SUDHL5 (cell line): ENCODE data around the gene SELENOP.

DNA sequence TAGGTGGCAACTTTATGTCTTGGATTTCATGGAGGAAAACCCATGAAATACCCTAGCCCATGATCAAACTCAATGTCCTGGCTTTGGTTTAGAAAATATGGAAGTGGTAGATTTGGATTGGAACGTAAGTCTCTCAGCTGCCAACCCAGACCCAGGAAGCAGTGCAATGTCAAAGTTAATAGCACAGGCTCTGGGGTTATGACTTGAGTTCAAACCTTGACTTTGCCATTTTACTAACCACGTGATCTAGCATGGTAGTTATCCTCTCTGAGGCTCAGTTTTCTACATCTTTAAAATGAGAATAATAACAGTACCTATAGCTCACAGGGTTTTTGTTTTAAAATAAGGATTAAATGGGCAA, 13.8 kb downstream of the FYB1 start:
- PRO-cap, result no peak

DNA sequence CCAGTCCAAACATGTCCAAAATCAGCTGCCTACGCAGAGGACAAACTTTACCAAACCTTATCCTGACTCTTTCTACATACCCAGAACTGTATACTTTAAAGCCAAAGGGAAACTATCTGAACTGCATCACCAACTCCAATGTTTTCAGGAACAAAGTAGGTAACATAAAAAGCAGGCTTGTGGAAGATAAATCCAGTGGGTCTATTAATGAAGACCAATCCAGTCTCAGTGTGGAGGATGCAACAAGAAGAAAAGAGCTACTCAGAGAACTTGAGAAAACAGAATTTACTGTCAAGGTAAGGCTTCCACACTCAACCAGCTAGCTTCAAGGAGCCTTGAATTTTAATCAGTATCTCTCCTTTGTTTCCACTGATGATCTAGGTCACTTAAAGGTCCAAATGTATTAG, 36.2 kb upstream of the FYB1 start:
- PRO-cap, result no peak

DNA sequence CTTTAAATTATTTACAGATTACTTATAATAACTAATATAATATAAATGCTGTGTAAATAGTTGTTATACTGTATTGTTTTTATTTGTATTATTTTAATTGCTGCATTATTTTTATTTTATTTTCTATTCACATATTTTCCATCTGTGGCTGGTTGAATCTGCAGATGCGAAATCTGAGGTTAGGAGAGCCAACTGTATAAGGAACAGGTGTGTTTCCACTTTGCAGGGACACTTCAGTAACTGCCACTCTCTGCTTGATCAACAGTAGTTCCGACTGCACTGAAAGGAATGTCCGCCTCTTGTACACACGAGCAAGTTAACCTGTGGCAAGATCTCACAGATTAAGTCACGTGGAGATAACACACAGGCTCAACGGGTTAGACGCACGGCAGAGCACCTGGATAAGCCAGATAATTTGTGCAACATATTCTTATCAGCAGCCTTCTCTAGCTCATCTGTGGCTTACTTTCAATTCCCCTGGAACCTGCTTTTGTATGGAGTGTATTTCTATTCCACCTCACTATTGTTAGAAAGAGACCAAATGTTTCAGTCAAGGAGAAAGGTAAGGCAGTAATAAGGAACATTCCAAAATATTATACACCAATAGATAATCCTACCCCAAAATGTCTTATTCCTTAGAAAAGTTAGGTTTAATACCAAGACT, 6.3 kb upstream of the C9 start:
- PRO-cap, result no peak

- PRO-cap, result no peak
Measured at GRCh38 chr5:39527967-39528219, 103.1 kb upstream of the DAB2 start.

DNA sequence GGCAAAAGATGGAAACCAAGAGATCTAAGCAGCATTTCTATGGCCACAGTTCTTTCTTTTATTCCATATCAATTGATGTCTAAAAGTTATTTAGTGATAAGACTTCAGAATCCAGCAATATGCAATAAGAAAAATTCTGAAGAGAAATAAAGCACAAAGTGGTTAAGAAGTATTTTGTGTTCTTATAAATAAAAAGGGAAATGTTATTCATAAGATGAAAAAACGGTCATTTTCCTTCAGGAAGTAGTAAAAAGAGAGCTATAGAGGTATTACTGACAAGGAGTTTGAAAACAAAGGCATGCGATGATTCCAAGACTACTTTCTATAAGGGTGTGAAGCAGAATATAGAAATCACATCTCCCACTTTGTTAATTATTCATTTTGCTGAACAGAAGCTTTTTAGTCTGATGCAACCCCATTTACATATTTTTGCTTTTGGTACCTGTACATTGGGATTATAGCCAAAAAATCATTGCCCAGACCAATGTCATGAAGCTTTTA, 541.7 kb upstream of the PTGER4 start:
- PRO-cap, result no peak

DNA sequence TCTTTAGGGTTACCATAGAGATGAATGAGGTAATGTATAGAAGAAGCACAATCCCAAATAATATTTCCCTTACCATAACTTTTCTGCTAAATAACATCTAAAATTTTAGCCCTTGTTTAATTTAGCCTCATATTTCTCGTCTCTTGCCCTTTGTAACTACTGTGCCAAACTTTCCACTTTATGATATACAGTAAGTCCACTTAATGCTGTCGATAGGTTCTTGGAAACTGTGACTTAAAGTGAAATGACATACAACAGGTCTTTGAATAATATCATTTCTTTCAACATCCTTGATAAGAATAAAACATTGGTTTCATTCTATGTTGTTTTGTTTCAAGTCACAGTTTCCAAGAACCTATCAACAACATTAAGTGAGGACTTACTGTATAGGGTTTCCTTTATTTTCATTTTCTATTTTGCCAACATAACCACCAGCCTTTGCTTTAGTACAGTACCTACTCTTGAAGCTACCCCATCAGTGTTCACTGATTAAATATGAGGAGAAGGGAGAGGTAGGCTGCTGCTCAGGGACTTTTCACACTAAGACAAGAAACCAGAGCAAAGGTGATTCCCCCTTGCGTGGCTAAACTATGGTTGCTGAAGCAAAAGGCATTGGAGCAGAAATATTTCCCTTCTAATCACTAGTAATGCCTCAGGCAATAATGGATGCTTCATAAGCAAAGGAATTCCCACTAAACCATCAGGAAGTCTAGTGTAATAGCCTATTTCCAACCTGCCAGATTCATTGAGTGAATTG, 295.6 kb upstream of the PTGER4 start:
- PRO-cap, result no peak

- PRO-cap, result no peak
Measured at GRCh38 chr5:40404615-40404980, 275.1 kb upstream of the PTGER4 start.

GRCh38 chr5:40653570-40654106, 26.1 kb upstream of the PTGER4 start:
- PRO-cap, result no peak

DNA sequence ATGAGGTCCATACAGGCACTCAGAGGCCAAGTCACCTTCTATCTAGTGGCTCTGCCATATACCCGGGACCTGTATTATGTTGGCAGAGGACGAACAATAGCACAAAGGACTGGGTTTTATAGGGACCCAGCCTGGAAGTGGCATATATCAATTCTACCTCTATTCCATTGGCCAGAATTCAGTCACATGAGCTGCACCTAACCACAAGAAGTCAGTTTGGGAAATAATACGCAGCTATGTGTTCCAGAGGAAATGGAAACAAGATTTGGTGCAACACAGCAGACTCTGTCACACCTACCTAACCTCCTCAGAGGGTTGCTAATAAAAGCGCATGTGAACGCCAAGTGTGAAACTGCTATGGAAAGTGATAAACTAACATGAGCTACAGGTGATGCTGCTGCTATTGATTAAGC, 4.0 kb upstream of the PTGER4 start:
- PRO-cap, result no peak

DNA sequence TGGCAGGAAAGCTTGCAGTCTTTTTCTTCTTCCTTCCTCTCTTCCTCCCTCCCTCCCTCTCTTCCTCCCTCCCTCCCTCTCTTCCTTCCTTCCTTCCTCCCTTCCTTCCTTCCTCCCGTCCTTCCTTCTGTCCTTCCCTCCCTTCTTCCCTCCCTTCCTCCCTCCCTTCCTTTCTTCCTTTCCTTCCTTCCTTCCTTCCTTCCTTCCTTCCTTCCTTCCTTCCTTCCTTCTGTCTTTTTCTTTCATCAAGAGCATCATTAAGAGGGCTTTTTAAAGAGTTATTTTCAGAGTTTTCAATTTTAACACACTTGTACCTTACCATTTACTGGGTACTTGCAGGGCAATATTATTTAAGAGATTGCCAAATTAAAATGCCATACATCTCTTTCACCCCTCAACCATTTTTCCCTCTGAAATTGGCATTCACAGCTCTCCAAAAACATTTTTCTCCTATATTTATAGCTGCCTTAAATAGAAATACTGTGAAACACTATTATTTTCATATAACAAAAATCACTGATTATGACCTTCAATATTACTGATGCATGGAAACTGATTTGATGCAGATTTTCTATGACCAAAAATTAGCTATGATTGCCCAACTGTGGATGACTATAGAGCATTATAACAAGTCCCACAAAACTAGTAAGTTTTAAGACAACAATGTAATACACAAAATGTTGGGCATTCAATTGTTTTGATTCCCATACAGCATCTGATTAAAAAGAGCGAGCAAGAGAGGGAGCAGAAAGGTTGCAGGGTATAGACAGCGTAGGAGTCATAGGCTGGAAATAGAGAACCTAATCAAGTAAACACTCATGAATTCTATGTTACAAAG, 99.4 kb upstream of the C6 start:
- PRO-cap, result no peak

GRCh38 chr5:42547999-42548611, 124.9 kb downstream of the GHR start:
- PRO-cap, result no peak

DNA sequence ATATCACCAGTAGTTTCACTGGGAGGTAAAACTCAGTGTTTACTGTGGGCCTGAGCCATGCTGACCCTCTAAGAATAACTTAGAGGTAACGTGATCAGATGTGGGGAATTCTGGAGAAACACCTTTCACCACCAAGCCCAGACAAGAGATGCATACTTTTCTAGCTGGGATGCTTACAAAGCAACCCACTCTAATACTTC, 129.9 kb upstream of the CCDC152 start:
- PRO-cap, result no peak

- PRO-cap, result no peak
Measured at GRCh38 chr5:42798036-42798711, 13.5 kb downstream of the SELENOP start.

DNA sequence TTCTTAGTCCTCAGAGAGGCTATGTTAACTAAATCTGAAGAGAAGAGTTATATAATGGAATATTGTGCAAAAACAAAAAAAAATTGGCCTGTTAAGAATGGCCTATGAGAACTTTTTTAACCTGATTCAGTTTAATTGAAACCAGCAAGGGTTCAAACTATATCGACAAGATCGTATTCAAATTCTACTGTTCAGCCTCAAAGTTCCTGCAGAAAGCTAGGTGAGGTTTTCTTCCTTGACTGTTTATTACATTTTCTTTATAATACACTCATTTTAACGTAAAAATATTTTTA, 13.0 kb downstream of the SELENOP start:
- PRO-cap, result no peak

- PRO-cap, result no peak
Measured at GRCh38 chr5:42811739-42812568, at the start of gene SELENOP. Gene SELENOP, minus strand, starts transcription at chr5:42811892.

- PRO-cap, result no peak
Measured at GRCh38 chr5:42824445-42825065, 12.9 kb upstream of the SELENOP start.

DNA sequence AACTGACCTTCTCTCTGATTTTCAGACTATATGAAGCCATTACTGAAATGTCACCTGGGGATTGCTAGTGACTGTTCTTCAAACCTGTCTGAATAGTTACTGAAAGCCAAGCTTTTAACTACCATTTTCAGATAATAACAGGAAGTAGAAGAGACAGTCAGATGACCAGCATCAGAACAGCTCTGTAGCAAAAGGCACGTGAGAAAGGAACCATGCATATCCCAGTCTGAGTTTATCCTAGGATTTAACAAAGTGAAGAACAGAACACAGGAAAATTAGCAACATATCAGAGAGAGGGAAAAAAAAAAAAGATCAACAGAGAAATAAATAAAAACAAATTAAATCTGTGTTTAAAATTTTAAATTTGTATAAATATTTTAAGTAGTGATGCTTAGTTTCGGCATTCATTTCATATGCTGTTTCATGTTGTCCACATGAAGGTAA, 75.0 kb upstream of the SELENOP start:
- PRO-cap, result no peak

- PRO-cap, result no peak
Measured at GRCh38 chr5:43014724-43015414, 25.2 kb downstream of the ANXA2R start.

GRCh38 chr5:43041214-43041383, 980 bp upstream of the ANXA2R start:
- PRO-cap, result no peak

- PRO-cap, result bidirectional peak, plus-strand start at chr5:43042316, minus-strand start at chr5:43042238
Measured at GRCh38 chr5:43041643-43042425, 1.7 kb upstream of the ANXA2R start.